Mucosa of descending colon (tissue), 1 donor: ENCODE data around the genes CYS1 and KCNF1.

GRCh38 chr2:10079859-10080428 is at the start of gene CYS1:
TSS of gene CYS1 (minus strand) at chr2:10080411.
- PRO-cap, result bidirectional peak, plus-strand start at chr2:10080317, minus-strand start at chr2:10080264

GRCh38 chr2:10091020-10091622 is 10.9 kb upstream of the CYS1 start:
- PRO-cap, result bidirectional peak, plus-strand start at chr2:10091480, minus-strand start at chr2:10091350

GRCh38 chr2:10241226-10241594 is 61.5 kb upstream of the HPCAL1 start:
- PRO-cap, result no peak

- PRO-cap, result no peak
Measured at GRCh38 chr2:10271781-10272311, 30.9 kb upstream of the HPCAL1 start.

GRCh38 chr2:10300517-10300793 is 2.2 kb upstream of the HPCAL1 start:
- PRO-cap, result no peak

DNA sequence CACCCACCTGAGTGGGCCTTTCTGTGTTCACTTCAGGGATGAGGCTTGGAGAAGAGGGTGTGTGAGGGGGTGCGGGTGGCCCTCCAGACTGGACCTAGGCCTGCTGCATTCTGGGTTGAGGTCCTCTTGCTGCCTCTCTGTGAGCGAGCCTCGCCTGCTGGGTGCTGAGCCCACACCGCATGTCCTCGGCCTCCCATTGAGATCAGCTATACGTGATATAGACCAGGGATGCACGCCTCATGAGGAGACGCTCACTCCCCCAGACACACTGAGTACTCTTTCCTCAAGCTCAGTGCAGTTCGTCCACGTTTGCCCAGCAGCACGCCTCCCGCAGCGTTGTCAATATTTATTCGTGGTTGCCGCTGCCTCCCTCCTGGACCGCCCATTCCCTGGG is 63.0 kb downstream of the HPCAL1 start:
- PRO-cap, result no peak

- PRO-cap, result unidirectional peak, minus-strand start at chr2:10389683
Measured at GRCh38 chr2:10389253-10390129, 58.6 kb downstream of the ODC1 start.

DNA sequence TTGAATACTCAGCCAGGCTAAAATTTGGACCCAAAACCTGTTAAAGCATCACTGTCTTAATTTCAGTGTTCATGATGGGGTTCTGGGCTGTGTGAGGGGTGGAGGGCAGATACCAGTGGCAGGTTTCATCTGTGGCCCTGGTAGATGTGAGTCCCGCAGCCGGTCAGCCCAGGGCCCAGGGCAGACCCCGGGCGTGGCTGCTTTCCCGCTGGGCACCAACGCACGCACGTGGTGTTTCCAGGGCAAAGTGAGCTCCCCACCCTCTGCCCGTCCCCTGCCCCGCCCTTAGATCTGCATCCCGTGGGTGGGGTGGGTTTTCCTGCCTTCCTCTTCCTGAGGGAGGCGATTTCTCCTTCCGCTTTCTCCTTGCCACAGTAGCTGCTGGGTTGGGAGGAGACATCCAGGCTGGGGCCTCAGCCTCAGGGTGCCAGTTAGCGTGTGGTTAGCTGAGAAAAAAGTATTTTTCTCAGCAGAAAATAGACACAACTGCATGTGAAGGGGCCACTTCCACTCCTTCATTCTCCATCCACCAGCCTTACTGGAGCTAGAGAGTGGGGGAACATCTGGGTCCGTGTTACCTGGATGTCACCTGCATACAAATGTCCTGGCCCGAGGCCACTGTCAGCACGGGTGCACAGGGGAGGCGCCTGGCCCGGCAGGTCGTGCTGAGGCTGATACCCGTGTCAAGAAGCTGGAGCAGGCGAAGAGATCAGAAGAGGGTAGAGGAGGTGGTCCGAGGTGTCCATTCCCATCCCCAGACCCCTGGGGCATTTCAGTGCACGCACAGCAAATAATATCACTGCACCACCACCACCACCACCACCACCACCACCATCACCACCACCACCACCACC is 49.5 kb downstream of the ODC1 start:
- PRO-cap, result bidirectional peak, plus-strand start at position 374 of the sequence, minus-strand start at position 146 of the sequence

- PRO-cap, result no peak
Measured at GRCh38 chr2:10709456-10709819, 12.0 kb upstream of the ATP6V1C2 start.

DNA sequence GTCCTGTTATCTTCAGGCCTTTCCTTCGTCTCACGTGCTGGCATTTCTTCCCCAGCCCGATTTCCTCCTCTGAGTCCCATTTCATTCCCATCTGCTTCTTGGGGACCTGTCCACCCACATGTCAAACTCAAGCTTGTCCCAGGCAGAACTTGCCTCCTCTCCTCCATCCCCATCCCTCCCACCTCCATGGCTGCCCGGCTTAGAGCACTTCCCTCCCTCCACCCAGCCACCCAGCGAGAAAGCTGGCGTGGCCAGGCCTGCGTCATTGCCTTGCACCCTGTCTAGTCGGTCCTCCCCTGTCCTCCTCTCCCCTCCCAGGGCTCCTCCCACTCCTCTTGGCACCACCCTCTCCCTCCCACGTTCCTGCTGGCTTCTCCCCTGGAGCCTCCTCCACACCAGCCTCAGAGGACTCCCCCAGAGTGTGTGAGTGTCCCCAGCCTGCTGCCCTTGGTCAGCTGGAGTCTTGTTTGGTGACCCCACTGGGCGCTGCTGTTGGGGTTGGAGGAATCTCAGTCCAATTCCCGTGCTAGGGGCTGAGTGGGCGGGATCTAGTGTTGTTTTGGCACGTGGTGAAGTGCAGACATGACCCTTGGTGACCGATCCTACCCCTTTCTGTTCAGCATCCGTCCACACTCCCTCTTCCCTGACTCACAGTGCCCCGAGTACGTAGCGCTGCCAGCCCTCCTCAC is 41.2 kb downstream of the ATP6V1C2 start:
- PRO-cap, result no peak

DNA sequence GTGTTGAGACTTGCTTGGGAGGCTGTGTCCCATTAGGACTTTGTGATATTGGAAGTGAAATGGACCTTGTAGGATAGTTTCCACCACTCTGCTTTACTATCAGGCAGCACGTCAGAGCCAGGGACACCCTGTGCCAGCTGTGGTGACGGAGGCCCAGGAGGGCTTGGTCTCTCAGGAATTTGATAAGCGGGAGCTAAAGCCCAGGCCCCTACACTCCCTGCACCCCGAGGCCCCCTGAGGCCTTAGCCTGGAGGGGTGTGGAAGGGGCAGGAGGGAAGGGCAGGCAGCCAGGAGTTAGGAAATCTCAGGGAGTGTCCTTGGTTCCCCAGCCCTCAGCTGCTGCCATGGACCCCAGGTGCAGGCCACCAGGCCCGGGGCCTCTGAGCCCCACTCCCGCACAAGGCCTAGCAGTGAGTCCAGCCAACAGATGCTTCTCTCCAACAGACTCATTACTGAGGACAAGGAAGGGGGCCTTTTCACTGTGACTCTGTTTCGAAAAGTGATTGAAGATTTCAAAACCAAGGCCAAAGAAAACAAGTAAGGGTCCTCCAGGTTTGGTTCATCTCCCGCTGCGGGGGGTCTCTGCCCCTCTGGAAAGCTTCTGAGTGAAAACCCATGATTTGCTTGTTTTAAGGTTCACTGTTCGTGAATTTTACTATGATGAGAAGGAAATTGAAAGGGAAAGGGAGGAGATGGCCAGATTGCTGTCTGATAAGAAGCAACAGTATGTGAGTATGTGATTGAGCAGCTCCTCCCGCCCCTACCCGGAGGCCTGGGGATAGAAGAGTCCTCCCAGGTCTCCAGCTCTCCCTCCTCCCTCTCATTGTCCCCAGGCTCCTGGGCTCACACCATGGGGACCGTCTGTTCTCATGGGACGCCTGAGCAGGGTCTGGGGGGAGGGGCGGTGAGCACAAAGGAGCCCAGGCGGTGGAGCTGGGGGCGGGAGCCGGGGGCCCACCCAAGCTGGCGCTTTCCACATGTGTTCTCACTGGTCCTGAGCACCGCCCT is 37.9 kb downstream of the PDIA6 start:
- PRO-cap, result no peak

GRCh38 chr2:10821200-10821568 is 8.6 kb upstream of the PDIA6 start:
- PRO-cap, result no peak

DNA sequence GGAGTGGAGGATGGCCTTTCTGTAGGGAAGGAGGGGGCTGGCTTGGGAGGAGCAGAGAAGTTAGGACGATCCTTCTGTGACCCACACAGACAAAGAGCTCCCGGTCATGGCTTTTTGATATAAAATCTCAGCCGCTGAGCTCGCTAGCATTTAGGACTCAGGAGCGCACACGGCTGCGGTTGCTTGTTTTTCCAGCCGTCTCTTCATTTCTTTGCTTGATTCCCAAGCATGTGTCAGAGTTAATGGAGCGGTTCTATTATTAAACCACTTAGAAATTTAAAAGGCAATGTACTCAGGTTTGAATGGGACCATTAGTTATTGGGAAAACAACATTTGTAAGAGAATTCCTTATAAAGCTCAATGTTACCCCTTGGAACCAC is 47.3 kb upstream of the KCNF1 start:
- PRO-cap, result no peak

GRCh38 chr2:10873173-10873479 is 38.6 kb upstream of the KCNF1 start:
- PRO-cap, result no peak

DNA sequence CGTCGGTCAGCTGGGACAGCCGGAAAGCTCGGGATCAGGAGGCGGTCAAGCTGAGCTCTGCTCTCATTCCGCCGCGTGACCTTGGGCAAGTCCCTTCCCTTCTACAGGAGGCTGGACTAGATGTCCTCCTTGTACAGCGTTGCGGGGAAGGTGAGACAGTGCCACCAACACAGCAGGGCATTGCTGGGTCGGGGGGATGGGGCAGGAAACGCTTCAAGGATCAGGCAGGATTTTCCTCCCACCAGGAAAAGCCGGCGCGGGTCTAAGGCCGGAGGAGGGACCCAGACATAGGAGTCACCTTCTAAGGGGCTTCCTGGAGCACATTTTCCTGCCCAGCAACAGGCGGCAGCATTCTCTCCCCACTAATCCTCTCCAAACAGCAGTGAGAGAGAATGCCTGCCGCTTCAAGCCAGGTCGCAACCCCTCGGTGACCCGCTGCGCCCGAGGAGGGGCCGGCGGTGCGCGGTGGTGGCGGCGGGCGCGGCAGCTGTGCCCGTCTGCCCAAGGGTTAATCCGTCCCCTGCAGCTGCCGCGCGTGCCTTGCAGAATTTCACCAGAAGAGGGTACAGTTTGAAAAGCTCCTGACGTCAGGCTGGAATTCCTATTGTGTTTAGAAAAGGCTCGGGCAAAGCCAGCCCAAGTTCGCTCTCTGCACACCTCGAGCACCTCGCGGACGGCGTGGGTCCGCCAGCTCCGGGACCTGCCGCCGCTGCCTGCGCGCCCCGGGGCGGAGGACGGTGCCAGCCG is at the start of gene KCNF1:
Gene KCNF1, plus strand, starts transcription at position 602 of the 747 bp plus-strand sequence.
- PRO-cap, result no peak

DNA sequence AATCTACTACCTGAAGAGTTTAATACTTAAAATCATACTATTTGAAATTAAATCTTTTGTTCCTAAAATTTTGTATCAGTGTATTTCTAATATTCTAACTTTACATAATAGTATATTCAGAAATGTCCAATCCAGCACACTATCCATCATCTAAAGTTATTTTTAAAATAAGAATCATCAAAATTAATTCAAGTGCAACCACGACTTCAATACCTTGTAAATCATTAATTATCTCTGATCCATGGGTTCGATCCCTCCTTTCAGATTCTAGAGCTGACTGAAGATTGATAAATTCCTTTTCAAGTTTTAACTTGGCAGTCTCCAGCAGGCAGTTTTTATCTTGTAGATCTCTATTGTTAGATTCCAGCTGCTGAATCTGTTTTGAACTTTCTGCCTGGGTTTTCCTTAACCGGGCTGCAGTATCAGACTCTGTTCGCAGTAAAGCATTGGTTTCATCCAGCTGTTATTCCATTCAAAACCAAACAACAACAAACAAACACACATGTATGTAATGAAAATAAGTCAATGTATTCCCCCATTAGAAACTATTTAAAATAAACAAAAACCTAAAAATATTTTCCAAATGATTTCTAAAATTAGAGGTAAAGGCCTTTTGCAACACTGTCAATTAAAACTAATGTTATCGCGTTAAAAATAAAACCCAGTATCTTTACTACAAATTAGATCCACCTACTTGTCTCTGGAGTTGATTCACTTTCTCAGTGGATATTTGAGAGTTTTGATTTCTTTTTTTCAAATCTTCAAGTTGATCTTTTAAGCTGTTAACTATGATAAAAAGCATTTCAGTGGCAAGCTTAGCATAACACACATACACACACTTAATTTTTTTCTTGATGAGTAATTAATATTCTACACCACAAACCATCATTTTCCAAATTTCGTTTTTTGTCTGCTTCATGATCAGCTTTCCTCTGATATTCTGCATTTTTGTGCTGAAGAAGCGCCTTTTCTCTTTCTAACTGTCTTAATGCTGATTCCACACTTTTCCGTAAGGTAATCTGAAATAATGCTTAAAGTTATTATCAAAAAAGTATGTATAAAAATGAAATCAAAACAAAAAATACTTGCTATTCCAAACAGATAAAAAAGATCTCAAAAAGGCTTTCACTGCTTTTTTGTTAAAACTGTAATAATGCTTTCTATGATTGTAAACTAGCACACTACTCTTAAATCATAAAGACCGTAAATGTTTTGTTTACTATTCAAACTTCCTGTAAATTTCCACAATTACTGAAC is 59.8 kb downstream of the SLC66A3 start:
- PRO-cap, result no peak

- PRO-cap, result no peak
Measured at GRCh38 chr2:11216086-11216287, 60.7 kb downstream of the SLC66A3 start.

- PRO-cap, result no peak
Measured at GRCh38 chr2:11224069-11224752, 68.9 kb downstream of the SLC66A3 start.

DNA sequence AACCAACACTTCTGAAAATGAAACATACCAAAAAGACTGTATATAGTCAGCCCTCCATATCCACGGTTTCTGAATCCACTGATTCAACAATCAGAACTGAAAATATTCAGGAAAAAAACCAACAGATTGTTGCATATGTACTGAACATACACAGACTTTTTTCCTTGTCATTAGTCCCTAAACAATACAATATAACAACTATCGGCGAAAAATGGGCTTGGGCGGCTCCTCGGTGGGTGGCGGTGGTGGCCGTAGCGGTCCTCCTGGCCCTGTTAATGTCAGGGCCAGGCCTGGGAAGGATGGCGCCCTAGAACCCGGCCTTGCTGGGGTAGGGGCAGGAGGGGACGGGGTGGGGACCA is 36.8 kb downstream of the ROCK2 start:
- PRO-cap, result unidirectional peak, plus-strand start at position 208 of the sequence

DNA sequence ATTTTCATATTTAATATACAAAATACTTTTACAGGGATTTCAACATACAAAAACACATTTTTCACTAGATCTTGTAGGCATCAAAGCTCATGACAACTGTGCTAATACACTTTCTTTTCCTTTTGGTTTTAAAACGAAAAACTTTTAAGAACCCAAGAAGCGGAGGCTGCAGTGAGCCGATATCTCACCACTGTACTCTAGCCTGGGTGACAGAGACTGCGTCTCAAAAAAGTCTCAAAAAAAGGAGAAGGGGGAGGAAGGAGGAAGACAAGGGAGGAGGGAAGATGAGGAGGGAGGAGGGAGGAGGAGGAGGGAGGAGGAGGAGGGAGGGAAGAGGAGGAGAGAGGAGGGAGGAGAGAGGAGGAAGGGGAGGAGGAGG is 14.0 kb downstream of the ROCK2 start:
- PRO-cap, result no peak